Omental fat pad (tissue), 4 donors: ENCODE measurements around the genes MOB4, MARS2 and TYW5.

- PRO-cap: bidirectional peak, plus-strand start at chr2:197516081, minus-strand start at chr2:197515861
- RAMPAGE, long total RNA, 4 experiments: start-site peak on the plus strand in 2 of 4 experiments, at chr2:197516065-197516081 at its widest, 115 to 491 reads per replicate; start-site peak on the minus strand in 1 of 4 experiments, at chr2:197515782-197515915 at its widest, 7 reads per replicate
Observed at GRCh38 chr2:197515185-197516168, at the start of gene MOB4. Gene MOB4, plus strand, starts transcription at chr2:197516066.

- PRO-cap: no peak
- RAMPAGE, long total RNA, 4 experiments: start-site peak on the plus strand in 2 of 4 experiments, at chr2:197705372-197705428 at its widest, 14 to 24 reads per replicate
Observed at GRCh38 chr2:197705324-197706359, at the start of gene MARS2. Gene MARS2, plus strand, starts transcription at chr2:197705369.

DNA sequence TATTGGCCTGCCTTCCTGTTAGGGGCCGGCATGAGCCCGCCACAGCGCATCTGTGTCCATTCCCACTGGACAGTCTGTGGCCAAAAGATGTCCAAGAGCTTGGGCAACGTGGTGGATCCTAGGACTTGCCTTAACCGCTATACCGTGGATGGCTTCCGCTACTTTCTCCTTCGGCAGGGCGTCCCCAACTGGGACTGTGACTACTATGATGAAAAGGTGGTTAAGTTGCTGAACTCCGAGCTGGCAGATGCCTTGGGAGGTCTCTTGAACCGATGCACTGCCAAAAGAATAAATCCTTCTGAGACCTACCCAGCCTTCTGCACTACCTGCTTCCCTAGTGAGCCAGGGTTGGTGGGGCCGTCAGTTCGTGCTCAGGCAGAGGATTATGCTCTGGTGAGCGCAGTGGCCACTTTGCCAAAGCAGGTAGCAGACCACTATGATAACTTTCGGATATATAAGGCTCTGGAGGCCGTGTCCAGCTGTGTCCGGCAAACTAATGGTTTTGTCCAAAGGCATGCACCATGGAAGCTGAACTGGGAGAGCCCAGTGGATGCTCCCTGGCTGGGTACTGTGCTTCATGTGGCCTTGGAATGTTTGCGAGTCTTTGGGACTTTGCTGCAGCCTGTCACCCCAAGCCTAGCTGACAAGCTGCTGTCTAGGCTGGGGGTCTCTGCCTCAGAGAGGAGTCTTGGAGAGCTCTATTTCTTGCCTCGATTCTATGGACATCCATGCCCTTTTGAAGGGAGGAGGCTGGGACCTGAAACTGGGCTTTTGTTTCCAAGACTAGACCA, 1.4 kb downstream of the MARS2 start:
- PRO-cap: no peak
- RAMPAGE, long total RNA, 4 experiments: no peak in any of the 4 experiments

GRCh38 chr2:197707469-197707921, 2.3 kb downstream of the MARS2 start:
- PRO-cap: no peak
- RAMPAGE, long total RNA, 4 experiments: no peak in any of the 4 experiments

GRCh38 chr2:197928977-197929811, 124.8 kb downstream of the PLCL1 start:
- PRO-cap: no peak
- RAMPAGE, long total RNA, 4 experiments: no peak in any of the 4 experiments

DNA sequence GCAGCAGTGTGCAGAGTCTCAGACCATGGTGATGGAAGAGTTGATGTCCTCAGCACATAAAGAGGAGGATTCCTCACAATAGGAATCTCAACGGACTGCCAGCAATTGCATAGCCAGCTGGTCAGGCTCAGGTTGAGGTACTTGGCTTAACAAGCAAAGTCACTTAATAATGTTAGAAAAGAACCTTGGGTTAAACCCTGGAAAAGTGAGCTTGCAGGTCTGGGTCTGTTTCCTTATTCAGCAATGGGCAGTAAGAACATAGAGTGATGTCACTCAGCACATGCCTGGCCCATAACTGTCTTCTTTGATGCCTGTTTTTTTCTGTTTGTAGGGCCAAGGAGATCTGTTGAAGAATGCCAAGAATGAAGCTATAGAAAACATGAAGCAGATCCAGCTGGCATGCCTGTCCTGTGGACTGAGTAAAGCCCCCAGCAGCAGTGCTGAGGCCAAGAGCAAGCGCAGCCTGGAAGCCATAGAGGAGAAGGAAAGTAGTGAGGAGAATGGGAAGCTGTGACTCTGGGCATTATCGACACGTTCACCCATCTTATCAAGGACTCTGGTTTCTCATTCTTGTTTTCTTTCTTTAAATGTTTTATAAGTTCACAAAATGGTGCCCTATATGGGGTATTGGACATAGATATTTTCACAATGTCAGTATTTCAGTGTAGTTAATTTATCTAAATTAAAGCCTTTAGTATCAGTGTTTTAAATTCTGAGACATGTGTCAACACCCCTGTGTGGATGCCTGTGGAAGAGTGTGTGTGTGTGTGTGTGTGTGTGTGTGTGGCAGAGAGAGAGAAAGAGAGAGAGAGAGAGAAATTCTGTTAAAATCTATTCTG, 342.3 kb downstream of the PLCL1 start:
- PRO-cap: no peak
- RAMPAGE, long total RNA, 4 experiments: no peak in any of the 4 experiments

DNA sequence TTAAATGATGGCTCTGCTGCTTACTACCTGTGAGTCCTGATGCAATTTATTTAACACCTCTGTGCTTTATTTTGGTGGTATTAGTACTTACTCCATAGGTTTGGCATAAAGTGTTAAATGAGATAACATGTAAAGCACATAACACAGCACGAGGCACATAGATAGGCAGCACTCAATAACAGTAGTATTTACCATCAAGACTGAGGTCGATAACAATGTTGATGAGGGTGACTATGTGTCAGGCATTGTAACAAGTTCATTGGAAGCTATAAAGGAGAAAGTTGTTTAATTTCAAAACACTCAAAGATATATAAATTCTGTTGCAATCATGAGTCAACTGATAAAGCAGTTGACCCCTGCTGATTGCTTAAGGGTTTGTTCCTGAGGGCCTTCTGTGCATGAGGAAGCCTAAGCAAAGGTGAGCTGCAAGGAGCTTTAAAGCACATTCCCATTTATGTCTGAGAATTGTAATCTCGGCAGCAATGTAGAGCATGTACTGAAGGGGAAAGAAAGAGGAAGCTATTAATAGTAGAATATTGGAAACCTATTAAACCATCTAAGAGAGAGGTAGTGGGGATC, 760.5 kb downstream of the SATB2 start:
- PRO-cap: no peak
- RAMPAGE, long total RNA, 4 experiments: no peak in any of the 4 experiments

GRCh38 chr2:199366391-199367098, 91.2 kb downstream of the SATB2 start:
- PRO-cap: no peak
- RAMPAGE, long total RNA, 4 experiments: no peak in any of the 4 experiments

GRCh38 chr2:199368348-199368930, 89.3 kb downstream of the SATB2 start:
- PRO-cap: no peak
- RAMPAGE, long total RNA, 4 experiments: no peak in any of the 4 experiments

DNA sequence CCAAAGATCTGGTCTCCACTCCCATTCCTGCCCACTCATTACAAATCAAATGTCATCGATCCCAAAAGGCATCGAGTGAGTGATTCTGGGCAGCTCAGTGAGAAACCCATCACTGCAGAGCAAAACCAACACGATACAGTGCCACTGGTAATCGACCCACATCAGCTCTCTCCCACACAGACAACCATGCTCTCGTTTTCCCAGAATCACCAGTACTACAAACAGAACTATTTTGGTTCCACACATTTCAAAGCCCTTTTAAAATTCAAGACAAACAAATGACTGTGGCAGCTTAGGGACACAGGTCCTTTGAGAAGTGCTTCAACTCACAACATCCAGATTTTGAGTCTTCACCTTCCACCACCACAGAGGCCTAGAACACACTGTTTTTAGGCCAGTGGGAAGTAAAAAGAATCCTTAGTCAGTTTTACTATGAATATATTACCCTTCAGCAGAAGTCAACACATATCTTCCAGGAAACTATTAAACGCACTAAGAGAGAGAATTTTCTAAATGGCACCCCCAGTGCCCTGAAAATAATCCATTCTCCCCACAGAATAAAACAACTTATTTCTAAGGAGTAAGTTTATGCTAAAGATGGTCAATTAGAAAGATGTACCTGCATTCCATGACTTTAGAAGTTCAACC, 38.8 kb downstream of the SATB2 start:
- PRO-cap: no peak
- RAMPAGE, long total RNA, 4 experiments: no peak in any of the 4 experiments

DNA sequence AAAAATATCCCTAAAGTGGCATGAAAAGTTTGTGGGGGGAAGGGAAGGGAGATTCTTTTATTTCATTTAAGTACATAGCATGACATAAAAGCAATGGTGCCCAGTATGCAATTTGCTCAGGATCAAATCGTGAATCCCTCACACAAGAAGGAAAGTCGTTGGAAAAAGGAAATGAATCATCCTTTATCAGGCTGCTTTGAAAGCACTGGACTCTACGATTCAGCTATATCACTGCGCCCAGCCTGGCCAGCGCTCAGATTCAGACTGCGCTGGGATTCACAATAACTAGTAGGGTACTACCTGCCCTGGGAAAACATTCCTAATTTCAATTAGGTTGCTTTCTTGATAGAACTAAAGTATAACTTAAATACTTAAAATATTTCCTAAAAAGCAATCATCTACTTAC, 25.8 kb downstream of the SATB2 start:
- PRO-cap: no peak
- RAMPAGE, long total RNA, 4 experiments: no peak in any of the 4 experiments

DNA sequence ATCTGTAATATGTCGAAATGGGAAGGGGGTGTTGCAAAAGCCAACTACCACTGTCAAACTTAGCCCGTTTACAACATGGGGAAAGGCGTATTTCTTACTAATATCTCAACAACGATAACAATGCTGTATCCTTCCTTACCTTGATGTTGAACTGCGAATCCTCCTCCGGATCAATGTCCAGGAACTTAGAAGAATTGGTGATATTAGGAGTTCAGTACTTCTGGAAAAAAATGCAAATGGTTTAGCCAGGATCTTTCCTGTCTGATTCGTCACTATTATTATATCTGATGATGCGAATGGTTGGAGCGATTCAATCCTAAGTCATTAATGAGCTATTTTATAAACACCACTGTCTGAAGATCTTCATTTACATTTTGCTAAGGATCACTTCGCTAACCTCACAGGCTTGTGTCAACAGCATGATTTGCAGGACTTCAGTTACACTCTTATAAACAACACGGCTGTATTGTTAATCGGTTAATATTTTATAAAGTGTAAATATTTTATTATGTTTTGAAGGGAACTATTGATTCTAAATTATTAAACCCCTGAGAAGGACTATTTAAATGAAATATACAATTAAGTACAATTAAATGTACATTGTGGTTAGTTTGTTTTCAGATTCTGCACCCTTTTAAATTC, 2.7 kb upstream of the SATB2 start:
- PRO-cap: no peak
- RAMPAGE, long total RNA, 4 experiments: no peak in any of the 4 experiments

GRCh38 chr2:199581786-199582710, 124.3 kb upstream of the SATB2 start:
- PRO-cap: no peak
- RAMPAGE, long total RNA, 4 experiments: no peak in any of the 4 experiments

DNA sequence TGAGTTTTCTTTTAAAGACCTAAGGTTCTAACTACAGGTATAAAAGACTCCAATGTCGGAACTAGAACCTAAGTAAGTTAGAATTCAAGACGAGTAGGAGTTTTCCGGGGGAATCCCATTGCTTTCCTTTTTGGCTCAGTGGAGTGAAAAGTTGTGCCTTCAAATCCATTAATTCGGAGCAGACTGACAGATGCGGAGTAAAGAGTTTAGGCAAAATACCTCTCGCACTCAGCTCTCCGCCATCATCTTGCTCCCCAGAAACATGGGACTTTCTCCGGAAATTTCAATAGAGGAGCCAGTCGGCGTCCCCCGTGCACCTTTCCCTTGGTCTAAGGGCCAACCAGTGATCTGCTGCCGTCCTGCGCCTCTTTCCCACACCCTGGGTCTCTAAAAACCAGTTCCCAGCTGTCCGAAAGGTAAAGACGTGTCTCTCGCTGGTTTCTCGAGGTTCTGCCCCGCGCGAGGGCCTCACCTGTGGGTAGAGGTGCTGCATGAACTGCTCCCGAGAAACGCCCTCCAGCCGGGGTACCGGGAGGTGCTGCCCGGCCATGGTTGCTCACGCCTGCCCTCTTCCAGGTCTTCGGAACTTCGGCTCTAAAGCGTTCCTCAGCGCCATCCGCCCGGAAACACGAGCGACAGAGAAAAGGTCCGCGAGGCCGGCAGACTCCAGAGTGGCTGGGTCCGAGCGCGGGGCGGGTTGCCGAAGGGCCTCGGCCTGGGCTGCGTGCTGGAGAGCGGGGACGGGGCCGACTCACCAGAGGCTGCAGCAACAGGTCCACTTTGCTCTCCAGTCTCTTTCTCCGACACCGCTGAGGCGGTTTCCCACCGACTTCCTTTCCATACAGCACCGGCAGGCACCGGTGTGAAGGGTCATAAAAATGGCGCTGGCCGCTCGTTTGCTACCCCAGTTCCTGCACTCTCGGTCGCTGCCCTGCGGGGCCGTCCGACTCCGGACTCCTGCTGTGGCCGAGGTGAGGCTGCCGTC, at the start of gene TYW5:
TYW5 (minus strand) TSS at position 571 of the 985 bp plus-strand sequence.
- PRO-cap: no peak
- RAMPAGE, long total RNA, 4 experiments: start-site peak on the plus strand in 3 of 4 experiments, centred at positions 859 to 884 of the sequence, 62 to 90 reads per replicate; start-site peak on the minus strand in 3 of 4 experiments, centred at positions 572 to 812 of the sequence, 5 to 59 reads per replicate

DNA sequence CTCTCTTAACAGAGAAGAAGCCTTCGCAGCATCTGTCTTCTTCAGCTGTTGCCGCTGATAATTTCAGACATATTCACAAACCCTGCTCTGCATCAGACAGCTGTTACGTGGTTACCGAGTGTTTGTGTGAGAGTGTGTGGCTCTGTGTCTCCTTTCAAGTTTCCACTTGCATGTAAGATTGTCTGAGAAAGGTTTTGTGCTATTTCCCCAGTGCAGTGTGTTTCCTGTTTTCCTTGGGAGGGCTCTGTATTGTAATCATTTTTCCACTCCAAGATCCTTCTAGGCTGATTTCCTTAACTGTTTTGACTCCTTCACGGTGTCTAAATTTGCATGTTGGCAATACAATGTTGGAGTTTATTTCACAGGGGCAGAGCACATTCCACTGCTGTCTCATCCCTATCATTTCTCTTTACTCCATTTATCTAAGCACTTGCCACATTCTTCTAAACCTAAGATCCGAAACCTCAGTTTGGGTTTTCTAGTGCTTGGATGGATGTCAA, 32.9 kb downstream of the MAIP1 start:
- PRO-cap: no peak
- RAMPAGE, long total RNA, 4 experiments: no peak in any of the 4 experiments

DNA sequence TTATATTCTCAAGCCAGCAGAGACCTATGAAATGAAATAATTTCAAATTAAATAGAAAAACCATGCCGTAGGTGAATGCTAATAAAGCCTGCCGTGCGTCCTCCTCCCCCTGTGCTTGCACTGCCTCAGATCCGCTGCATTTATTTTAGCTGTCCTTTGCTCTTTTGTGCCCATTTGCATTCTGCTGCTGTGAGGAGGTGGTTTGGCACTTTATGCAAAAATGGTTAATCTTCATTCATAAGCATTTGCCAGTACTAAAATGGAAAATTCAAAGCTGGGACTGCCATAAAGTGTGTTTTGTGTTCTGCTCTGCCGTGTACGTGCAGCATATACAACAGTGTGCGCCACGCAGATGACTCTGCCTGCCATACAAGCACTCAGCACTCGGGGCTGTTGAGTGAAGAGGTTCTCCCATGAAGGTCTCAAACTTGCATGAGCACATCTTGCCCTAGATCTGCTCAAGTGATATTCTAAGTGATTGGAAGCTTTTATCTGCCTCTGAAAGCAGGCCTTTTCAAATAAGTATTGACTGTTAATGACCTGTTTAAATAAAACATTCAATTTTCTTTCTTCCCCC, 73.6 kb downstream of the SPATS2L start:
- PRO-cap: no peak
- RAMPAGE, long total RNA, 4 experiments: no peak in any of the 4 experiments

DNA sequence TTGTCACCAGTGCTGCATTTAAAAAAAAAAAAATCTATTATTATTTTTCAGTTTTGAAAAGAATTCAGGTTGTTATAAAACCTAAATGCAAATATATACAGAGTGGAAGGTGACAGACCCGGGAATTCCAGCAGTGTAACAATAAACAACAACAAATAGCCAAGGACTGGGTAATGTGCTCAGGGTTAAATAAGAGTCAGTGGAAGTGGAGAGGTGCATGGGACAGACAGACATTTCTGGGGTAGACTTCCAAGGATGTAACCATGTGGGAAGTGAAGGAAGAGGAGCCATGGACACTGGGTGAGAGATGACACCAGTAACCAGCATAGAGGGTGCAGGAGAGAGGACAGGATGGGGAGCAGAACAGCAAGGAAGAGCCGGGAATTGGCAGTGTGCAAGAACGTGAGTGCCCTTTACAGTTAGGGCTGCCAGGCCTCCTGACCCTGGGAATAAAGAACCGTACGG, 57.0 kb downstream of the KCTD18 start:
- PRO-cap: no peak
- RAMPAGE, long total RNA, 4 experiments: no peak in any of the 4 experiments

- PRO-cap: no peak
- RAMPAGE, long total RNA, 4 experiments: no peak in any of the 4 experiments
Observed at GRCh38 chr2:200748562-200749280, 63.0 kb upstream of the BZW1 start.

GRCh38 chr2:200787423-200787859, 24.3 kb upstream of the BZW1 start:
- PRO-cap: no peak
- RAMPAGE, long total RNA, 4 experiments: no peak in any of the 4 experiments

DNA sequence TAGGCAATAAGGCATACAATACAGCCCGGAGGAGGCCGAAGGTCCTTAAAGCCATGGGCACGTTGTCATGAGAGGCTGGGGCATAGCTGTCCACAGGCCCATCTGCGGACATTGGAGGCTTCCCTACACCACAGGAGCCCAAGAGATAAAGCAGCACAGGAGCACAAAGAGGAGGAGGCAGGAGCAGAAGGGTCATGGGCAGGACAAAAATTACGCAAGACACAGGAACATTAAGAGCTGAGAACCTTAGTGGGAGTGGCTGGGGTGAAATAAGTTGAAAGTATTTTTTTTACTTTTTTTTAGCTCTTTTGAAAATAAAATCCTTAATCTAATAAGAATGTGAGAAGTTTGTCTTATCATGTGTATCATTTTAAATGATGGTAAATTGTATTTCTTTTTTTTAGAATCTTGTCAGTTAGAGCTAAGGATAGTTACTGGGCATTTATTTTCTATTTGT, 16.5 kb upstream of the BZW1 start:
- PRO-cap: no peak
- RAMPAGE, long total RNA, 4 experiments: no peak in any of the 4 experiments